Fibroblast of villous mesenchyme (primary cell): ENCODE data around the gene SNAI1.

DNA sequence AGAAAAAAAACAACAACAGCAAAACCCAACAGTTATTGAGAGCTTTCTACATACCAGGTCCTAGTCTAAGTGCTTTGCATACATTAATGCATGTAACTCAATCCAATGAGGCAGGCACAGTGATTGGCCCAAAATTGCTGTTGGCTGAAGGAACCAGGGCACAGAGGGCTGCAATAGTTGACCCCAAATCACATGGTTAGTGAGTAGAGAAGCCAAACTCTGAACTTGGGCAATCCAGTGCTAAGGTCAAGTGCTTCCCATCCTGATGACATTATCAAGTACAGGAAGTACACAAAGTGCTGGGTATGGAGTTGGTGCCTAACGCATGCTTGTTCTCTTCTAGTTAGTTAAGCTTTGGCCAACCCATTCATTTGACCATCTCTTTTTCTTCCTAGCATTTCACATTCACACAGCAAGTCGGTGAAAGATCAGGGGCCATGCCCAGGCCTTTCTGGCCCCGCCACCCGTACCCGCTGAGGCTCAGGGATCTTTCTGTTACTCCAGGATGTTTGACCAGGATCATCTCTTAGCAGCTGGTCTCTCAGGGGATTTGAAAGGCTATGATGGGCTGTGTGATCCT, 7.1 kb downstream of the KCNB1 start:
- CAGE, long polyA plus RNA, result no peak

DNA sequence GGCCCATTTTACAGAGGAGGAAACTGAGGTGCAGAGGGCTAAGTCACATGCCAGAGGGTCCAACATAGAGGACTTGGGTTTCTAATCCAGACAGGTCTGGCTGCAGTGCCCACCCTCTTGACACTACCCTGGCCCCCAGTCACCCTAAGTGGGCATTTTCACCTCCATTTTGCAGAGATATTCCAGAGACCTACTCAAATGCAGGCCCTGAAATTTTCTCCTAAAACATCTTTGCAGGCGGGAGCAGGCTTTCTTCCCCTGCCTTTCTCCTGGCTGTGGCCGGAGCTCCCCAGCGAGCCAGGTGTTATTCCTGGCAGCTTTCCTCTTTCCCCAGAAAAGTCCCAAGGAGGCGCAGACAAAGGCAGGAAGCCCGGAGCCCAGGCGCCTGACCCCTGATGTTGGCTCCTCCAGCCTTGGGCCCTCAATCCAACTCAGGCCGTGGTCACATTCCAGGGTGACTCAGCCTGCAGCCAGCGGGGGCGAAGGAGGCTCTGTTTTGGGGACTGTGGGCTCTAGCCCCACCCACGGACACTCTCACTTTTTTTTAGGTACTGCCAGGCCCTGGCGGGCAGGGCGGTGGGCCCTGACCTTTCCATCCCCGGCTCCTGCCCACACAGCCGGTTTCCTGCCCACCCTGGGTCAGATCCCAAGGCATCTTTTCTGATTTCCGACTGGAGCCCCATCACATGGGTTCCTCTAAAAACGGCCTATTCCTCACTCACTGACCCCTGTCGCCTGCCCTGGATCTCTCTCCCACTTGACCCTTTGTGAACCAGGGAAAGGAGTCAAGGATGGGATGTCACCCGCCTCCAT, 5.7 kb downstream of the PTGIS start:
- CAGE, long polyA plus RNA, result no peak

DNA sequence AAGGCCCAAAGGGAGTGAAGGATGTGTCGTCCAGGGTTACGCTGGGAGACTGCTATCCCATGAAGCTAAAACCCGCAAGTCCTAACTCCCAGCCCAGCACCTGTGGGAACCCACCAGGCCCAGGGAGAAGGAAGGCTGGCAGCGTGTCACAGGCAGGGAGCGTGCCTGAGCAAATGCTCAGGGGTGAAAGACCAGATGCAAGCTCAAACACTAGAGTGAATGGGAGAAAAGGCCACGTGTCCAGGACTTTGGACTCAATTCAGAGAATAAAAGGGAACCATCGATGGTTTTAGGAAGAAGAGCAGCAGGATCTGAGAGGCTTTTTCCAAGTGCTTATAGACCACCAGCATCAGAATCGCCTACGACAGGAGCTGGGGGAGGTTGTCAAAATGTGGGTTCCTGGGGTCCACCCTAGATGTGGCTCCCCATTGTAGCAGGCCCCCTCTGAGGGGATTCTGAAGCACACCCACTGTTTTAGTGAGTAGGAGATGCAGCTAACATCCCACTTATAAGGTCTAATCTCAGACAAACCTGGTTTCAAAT, 16.1 kb upstream of the PTGIS start:
- CAGE, long polyA plus RNA, result no peak

DNA sequence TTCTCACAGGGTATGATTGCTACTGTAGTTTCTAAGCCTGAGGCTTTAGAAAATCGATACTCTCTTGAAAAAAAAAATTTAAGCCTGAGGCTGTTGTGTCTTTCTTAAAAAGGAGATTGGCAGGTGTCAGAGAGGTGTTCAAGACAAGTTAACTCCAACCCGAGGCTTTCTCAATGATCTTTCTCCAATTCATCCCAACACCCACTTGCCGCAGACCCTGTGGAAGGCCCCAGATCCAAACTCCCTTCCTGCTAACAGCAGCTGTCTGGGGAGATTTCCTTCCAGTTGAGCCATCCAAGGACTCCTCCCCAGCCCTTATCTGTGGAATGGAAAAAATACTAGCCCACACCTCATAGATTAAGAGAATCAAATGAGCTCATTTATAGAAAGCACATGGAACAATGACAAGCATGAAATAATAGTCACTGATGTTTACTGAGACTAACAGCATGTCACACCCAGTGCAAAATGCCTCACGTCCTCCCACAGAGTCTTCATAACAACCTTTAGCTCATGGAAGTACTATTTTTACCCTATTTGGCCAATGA, 23.2 kb upstream of the PTGIS start:
- CAGE, long polyA plus RNA, result no peak

GRCh38 chr20:49594079-49594923, 26.4 kb upstream of the PTGIS start:
- CAGE, long polyA plus RNA, result no peak

- CAGE, long polyA plus RNA, result no peak
Measured at GRCh38 chr20:49630521-49631495, 62.9 kb upstream of the PTGIS start.

DNA sequence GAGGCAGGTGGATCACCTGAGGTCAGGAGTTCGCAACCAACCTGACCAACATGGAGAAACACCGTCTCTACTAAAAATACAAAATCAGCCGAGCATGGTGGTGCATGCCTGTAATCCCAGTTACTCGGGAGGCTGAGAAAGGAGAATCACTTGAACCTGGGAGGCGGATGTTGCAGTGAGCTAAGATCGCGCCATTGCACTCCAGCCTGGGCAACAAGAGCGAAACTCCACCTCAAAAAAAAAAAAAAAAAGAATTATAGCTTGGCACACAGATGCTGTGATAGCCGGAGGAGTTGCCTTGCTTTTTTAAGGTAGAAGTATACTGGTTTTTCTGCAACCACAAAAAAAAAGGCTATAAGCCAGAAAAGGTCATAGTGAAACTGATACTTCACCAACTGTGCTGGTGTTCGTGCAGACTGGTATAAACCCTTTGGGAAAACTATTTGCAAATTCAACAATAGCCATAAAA, 44.2 kb downstream of the B4GALT5 start:
- CAGE, long polyA plus RNA, result no peak

GRCh38 chr20:49712506-49712851, 1.2 kb downstream of the B4GALT5 start:
- CAGE, long polyA plus RNA, result no peak

DNA sequence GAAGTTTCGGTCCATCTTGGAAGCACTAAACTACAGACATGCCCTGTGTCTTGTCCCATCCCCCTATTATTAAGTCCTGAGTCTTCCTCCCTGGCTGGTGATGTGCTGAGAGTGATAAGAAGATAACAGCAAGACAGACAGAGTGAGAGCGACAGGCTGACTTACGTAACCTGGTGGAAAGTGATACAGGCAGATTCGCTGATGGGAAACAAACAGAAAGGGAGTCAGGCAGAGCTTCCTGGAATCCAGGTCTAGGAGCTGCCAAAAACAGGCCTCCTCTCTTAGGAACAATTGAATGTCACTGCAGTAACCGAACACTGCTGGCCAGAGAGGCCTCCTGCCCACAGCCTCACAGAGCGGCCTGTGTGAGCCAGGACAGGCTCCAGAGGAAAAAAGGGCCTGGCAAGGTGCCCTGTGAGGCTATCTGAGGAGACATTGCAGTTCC, 34.1 kb upstream of the B4GALT5 start:
- CAGE, long polyA plus RNA, result no peak

DNA sequence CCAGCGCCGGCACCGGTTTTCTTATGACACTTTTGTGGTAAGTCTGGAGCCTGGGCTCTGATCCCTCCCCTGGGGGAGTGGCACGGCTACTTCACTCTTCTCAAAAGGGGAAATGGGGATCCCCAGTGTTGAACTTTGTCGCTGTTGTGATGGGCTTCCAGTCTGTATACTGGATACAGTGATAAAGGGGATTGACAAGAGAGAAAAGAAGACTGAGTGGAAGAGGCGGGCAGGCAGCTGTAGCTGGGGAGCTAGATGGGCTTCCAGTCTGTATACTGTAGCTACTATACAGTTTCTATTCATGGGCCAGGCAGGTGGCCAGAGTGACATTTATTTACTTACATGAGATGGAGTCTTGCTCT, 13.1 kb downstream of the RNF114 start:
- CAGE, long polyA plus RNA, result no peak

GRCh38 chr20:49982194-49983370, at the start of gene SNAI1:
Gene SNAI1, plus strand, starts transcription at chr20:49982980.
- CAGE, long polyA plus RNA, result no peak

DNA sequence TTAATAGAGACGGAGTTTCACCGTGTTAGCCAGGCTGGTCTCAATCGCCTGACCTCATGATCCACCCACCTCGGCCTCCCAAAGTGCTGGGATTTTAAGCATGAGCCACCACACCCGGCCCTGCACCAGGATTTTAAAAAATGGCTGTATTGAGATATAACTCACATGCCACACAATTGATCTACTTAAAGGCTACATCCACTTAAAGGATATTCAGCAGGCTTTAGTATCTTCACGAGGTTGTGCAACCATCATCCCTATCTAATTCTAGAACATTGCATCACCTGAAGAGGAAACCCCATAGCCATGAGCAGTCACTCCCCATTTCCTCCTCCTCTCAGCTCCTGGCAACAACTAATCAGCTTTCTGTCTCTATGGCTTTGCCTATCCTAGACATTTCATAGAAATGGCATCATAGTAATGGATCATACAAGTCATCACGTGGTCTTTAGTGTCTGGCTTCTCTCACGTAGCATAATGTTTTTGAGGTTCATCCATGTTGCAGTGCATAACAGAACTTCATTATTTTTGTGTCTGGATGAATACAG, 20.4 kb downstream of the SNAI1 start:
- CAGE, long polyA plus RNA, result no peak

GRCh38 chr20:50081528-50082523, 31.1 kb downstream of the UBE2V1 start:
- CAGE, long polyA plus RNA, result no peak

DNA sequence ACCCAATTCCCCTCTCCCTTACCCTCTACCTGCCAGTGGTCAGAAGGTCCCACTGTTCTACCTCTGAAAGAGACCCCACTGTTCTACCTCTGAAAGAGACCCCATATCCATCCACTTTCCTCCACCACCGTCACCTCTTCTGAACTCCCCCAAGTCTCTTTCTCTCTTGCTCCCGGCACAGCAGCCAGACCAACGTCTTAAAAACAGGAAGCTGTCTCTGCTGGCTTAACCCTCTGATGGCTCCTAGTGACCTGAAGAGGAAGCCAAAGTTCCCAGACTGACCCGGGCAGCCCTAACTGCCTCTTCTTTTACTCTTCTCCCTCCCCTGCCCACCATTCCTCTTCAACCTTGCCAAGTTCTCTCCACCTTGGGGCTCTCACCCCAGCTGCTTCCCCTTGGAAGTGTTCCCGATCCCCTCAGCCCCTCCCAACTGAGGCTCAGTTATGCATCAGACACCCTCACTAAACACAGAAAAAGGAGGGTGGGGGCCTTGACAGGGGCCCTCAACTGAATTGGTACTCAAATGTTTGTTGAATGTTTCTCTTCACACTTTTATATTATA, 27.0 kb downstream of the UBE2V1 start:
- CAGE, long polyA plus RNA, result no peak

DNA sequence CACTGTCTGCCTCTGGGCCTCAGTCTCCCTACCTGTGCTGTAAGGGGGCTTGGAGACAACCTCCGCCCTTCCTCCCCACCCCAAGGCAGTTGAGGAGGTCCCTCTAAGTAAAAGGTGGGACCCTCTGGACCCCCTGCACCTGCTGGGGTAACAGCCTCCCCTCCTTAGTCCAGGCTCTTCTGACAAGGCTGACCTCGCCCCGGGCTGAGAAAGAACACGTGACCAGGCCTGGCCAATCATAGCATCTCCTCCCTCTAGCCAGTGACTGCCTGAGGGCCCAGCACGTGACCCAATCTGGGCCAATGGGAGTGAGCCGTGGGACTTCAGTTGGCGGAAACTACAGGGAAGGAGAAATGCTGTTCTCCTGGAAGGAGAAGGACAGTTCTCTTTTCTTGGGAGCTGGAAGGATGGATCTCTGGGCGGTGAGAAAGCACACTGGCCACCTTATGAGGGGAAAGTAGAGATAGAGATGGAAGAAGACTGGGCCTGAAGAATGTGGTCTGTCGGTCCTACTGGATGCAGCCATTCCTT, 17.0 kb upstream of the UBE2V1 start:
- CAGE, long polyA plus RNA, result no peak

DNA sequence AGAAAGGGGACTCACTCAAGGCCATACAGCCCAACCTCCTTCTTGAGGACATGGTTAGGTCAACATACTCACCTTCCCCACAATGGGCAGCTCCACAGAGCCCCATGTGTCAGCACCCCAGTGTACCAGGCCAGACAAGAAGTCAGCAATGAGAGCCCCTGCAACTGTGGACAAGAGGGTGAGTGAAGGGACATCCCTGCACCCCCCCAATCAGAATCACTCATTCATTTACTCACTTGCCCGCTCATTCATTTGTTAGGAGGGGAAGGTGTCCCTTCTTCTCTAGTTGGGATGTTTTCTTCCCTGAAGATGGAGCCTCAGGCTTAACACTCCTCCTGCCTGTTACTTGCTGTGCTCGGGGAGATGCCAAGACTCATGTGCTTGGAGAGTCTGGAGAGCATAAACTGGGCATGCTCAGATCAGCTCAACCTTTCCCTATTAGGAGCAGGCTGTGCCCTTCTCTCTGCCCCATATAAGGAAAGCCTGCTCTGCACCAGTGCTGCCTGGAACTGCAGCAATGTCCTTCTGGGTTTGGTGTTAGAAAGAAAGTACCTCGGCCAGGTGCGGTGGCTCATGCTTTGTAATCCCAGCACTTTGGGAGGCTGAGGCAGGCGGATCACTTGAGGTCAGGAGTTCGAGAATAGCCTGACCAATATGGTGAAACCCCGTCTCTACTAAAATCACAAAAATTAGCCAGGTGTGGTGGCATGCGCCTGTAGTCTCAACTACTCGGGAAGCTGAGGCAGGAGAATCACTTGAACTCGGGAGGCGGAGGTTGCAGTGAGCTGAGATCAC, 18.0 kb upstream of the UBE2V1 start:
- CAGE, long polyA plus RNA, result no peak

- CAGE, long polyA plus RNA, result no peak
Measured at GRCh38 chr20:50165948-50166687, 12.6 kb upstream of the PEDS1 start.

DNA sequence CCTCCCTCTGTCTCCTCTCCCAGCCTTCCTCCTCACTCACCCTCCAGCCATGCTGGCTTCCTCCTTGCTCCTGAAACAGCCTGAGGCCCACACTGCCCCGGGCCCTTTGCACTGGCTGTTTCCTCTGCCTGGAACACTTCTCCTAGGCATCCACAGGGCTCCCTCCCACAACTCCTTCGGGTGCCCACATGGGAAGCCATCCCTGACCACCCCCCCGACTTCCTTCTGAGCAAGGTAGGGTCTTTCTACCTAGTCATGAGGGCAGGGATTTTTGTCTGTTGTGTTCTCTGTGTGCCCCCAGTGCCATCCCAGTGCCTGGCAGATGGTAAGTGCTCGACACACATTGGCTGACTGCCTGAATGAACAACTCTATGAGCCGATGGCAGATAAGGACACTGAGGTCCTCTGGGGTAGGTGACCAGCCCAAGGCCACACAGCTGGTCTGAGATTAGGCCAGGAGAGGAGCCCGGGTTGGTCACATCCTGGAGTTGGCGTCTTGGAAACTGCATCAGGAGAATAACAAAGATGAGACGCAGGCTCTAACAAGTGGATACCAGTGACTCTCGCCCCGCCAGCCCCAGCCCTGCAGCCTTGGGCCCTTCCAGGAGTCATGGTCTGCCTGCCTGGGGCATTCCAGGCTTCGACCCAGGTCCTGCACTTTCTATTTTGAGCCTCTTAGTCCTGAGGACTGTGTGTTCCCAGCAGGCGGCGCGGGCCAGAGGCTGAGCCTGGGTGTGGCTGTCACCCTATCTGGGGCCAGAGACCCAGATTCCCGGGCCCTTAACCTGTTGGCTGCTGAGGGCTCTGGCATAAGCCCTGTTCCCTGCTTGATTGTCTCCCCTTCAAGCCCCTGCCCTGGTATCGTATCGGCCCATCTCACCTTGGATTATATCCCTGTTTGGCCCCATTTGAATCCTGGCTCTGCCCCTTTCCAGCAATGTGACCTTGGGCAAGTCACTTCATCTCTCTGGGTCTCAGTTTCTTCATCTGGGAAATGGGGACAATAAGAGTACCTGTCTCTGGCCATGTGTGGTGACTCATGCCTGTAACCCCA, 88.1 kb downstream of the CEBPB start:
- CAGE, long polyA plus RNA, result no peak

DNA sequence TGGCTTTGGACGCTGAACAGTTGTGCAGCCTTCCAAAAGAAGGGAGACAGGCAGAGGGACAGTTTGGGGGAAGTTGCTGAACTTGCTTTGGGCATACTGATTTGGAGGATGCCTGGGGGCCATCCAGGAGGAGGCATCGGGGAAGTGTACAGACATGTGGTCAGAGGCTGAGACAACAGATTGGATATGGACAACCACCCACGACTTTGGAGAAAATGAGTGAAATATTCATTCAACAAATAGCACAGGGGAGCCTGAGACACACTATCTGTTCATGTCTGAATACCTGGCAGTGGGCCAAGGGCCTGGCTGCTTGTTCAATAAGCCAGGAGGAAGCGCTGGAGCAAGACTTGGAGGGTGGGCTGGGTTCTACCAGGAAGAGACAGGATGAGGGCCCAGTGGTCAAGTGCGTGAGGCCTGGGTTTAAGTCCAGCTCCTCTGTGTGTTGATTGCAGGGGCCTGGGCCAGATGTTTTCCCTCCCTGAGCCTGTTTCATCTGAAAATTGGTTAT, 113.3 kb downstream of the CEBPB start:
- CAGE, long polyA plus RNA, result no peak

DNA sequence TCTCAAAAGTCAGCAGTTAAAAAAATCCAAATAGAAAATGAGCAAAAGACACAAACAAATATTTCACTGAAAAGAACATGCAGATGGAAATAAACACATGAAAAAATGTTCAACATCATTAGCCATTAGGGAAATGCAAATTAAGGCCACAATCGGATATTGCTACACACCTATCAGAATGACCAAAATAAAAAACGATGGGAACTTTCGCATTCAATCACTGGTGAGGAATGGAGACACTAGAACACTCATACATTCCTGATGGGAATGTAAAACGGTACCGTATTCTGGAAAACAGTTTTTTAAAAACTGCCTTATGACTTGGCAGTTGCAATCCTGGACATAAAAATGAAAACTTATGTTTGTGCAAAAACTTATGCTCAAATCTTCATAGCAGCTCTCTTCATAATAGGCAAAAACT, 146.0 kb downstream of the CEBPB start:
- CAGE, long polyA plus RNA, result no peak